ENCODE measurements around the genes YJEFN3, ZNF101, ZNF506, ZNF66, ZNF43 and ZNF729.

DNA sequence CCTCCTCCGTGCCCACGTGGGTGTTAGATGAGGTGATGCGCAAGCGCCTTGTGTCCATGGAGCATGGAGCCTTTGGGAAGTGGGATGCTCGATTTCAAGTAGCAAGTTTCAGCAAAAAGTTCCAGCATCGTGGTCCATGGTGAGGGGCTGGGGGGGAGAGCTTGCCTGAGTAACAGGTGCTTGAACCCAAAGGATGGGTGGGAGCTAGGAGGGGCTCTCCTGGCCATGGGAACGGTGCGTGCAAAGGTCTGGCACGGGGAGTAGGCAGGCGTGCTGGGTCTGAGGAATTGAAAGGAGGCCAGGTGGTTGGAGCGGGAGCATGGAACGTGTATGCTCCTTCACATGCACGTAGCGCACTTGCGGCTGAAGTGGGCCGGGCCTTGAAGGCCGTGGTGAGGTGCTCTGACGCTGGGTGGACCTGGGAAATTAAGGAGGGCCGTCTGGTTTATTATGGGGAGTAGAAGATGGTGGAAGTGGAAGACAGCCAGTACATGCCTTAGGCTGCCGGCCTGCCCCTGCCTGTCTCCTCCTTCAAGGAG lies 23.7 kb downstream of the GATAD2A start:
- PRO-cap: no peak

GRCh38 chr19:19447392-19448654 lies 42.3 kb downstream of the GATAD2A start:
- PRO-cap: no peak

DNA sequence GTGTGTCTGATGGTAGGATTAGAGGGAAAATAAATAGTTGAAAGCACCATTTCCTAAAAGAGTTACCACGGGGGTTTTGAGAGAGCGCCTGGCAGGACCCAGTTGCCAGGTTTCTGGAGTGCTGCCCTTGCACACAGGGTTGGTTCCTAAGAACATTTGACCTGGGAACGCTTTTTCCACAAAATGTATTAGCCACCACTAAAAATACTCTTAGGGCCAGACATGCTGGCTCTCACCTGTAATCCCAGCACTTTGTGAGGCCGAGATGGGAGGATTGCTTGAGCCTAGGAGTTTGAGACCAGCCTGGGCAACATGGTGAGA lies 11.7 kb downstream of the TSSK6 start:
- PRO-cap: no peak

GRCh38 chr19:19528466-19529248 lies at the start of gene YJEFN3:
Gene YJEFN3 (plus strand): TSS chr19:19528911.
- PRO-cap: no peak

DNA sequence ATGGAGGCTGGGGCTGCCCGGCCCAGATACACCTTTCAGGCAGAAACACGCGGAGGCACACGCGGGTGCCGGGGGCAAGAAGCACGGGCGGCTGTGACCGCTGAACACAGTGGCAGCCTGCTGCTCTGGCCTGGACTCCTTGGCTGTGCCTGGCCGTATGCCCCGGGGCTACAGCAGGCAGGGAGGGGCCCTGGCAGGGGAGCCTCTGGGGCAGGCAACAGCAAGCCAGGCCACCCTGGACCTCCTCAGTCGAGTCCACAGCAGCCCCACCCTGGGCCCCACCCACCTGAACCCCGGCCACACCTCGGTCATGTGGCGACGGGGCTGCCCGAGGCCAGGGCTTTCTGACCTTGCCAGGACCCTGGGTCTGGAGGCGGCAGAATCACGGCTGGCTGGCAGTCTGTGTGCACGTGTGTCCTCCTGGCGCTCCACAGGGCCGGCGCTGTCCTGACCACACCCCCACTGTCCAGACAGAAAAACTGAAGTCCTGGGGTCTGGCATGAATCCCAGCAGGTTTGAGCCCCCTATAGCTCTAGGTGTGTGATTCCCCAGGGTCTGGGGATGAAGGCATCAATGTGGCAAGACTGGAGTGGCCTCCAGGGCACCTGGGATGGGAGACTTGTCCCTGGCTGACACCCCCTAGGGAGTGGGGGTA lies 8.8 kb downstream of the CILP2 start:
- PRO-cap: no peak

GRCh38 chr19:19590959-19591692 lies 27.4 kb downstream of the PBX4 start:
- PRO-cap: no peak

GRCh38 chr19:19667915-19669127 lies at the start of gene ZNF101:
Gene ZNF101 (plus strand): TSS chr19:19668839.
- PRO-cap: unidirectional peak, plus-strand start at chr19:19668313; bidirectional peak, plus-strand start at chr19:19668999, minus-strand start at chr19:19668676

DNA sequence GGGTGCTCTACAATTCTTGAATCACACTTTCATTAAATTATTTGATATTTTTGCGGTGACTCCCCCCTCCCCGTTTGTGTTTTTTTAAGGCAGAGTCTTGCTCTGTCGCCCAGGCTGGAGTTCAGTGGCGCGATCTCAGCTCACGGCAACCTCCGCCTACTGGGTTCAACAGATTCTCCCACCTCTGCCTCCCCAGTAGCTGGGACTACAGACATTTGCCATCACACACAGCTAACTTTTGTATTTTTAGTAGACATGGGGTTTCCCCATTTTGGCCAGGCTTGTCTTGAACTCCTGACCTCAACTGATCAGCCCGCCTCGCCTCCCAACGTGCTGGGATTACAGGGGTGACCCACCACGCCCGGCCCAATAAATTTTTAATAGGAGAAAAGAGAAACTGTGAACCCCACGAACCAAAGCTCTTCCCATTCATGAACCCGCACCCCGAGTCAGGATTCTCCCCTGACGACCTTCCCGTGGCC lies 677 bp downstream of the ZNF506 start:
- PRO-cap: no peak

DNA sequence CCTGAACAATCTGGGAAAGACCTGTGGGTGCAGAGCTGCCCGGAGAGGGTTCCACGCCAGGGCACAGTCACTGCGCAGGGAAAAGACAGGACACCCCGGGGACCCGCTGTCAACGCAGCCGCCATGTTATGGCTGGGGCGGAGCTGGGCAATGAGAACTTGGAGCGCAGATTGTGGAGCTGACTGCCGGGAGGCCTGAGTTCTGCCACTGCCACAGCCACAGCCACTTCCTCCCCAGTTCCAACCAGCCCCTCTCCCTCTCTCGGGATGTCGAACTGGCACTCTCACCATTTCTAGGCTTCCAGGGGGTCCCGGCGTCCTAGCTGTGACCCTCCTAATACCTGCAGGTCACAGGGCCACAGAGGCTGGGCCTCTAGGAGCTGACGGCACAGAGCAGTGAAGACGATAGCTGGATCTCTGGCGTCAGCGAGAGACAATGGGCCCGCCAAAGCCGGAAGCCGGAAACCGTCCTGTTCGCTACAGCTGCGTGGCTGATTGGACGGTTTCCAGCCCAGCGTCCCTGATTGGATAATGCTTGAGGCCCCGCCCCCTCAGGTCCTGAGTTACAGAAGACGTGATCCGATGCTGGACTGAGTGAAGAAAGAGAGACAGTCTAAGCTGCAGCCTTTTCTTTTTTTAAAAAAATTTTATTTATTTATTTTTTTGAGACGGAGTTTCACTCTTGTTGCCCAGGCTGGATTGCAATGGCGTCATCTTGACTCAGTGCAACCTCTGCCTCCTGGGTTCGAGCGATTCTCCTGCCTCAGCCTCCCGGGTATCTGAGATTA lies at the start of gene ZNF506:
TSS of gene ZNF506 (minus strand) at position 437 of the 787 bp plus-strand sequence.
- PRO-cap: bidirectional peak, plus-strand start at position 197 of the sequence, minus-strand start at position 152 of the sequence; bidirectional peak, plus-strand start at position 592 of the sequence, minus-strand start at position 406 of the sequence

GRCh38 chr19:20082436-20083278 lies 4.9 kb downstream of the ZNF90 start:
- PRO-cap: no peak

DNA sequence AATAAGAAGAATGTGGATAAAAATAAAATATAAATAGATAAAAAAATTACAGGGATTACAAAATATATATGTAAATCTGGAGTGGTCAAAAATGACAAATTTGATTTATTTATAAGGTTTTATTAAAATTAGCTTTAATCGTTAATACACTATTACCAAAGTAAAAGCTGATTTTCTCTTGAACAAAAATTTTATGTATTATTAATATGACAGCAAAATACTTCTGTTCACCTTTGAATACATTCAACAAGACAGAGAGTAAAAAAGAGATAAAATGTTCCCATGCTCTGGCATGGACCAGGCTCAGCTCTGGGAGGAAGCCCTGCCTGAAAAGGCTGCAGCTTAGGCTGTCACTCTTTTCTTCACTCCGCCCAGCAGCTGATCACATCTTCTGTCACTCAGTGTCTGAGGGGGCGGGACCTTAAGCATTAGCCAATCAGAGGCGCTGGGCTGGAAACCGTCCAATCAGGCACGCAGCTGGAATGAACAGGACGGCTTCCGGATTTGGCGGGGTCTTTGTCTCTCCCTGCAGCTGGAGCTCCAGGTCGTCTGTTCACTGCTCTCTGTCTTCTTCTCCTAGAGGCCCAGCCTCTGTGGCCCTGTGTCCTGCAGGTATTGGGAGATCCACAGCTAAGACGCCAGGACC lies at the start of gene ZNF66:
TSS of gene ZNF66 (plus strand) at position 519 of the 646 bp plus-strand sequence.
- PRO-cap: unidirectional peak, plus-strand start at position 529 of the sequence

DNA sequence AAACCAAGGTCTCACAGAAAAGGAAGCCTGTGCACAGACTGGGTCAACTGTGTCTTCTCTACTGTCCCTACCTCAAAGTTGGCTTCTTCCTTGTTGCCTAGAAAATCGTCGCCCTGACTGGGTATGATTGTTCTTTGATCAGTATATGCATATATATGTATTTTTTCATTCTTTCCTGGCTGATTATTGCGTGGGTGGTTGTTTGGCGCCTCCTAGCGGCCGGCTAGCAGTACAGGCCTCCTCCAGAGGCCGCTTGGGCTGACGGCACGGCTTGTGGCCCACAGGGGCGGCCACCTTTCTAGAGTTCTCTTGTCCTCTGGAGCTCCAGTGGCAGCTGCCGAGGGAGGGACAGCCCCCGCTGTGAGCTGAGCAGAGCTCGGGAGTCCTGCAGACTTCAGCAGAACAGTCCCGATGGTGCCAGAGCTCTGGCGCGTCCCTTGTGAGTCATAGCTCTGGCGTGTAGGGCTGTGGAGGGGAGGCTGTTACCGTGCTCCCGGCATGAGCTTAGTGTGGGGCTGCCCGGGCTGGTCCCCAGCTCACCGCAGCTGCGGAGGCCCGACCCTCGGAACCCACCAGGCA lies 22.6 kb upstream of the ZNF429 start:
- PRO-cap: no peak

DNA sequence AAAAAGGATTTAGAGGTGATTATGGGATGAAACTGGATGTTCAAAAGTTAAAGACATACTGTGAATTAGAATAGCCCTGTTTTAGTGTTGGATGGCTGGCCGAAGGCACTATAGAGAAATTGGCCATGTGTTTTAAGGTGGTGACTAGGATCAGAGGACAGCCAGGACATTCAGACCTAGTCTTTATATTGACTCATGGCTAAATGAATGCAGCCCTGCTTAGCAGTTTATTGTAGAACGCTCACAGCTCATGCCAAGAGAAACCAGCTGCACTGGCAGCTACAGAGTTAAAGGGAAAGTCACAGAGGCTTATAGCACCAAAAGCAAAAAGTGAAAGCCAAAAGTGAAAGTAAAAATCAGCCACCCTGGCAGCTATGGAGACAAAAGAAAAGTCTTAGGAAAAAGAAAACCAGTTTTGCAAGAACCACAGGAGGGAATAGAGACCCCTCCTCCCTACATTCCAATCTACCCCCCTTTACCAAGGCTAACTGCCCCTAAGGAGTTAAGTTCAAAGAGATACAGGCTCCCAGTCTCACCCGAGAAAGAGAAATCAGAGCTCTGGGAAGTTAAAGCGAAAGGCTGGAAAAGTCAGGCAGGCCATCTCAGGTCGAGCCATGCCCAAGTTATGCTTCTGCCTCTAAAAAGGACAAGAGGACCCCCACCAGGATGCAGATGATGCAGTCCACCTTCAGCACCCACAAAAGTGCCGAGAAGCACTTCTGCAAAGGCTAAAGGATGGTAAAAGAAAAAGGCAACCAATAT lies 99.0 kb downstream of the ZNF429 start:
- PRO-cap: no peak

GRCh38 chr19:21677772-21678590 lies 89.4 kb downstream of the ZNF100 start:
- PRO-cap: no peak

- PRO-cap: bidirectional peak, plus-strand start at chr19:21836332, minus-strand start at chr19:21836145
Measured at GRCh38 chr19:21835729-21836457, at the start of gene ZNF43. Gene ZNF43 (minus strand): TSS chr19:21836182.

DNA sequence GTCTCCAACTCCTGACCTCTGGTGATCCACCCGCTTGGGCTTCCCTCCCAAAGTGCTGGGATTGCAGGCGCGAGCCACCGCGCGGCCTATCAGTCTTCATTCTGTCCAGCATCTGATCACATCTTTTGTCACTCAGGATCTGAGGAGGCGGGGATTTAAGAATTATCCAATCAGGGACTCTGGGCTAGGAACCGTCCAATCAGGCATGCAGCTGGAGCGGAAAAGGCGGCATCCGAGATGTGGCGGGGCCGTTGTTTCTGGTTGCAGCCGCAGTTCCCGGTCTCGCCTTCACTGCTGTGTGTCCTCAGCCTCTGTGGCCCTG lies at the start of gene ZNF729:
TSS of gene ZNF729 (plus strand) at position 270 of the 322 bp plus-strand sequence.
- PRO-cap: no peak

GRCh38 chr19:22529841-22530071 lies 104.4 kb upstream of the ZNF492 start:
- PRO-cap: no peak

DNA sequence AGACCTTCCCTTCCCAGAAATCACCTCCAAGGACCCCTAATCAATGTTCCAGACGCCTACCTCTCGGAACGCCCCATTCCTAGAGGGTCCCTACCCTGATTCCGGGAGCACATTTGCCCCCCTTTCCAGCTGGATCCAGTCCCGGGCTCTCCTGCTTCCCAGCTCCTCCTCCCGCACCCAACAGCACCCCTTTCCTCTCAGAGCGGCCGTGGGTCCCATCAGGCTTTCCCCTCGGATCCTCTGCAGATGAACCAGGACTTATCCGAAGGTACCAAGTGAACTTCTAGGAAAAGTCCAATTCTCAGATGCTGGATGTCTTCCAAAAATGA lies 101.2 kb upstream of the ZNF492 start:
- PRO-cap: no peak

DNA sequence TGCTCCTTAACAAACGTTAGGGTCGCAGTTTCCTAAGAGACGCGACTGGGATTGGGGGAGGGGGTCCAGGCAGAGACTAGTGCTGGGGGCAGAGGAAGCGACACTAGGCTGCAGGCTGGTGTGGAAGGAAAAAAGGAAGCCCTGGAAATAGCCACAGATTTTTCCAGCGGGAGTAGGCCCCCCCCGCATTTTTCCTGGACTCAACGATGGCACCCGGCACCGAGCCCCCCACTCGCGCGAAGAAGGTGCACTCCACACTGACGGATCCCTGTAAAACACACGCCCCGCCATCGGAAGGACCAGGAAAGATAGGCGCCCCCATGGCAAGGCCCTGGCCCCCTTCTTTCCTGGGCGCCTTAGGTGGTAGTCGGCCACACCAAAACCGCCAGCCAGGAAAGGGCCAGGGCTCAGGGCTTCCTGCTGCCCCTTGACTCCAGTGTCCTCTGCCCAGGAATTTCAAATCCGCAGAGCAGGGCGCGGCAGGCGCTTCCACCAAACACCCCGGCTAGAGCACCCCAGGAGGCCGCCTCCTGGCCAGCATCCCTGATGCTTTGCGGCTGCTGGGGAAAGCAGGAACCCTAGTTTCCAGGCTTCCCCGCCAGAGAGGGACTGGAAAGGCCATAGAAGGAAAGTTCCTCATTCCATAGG lies 57.4 kb downstream of the ZNF726 start:
- PRO-cap: no peak

- PRO-cap: no peak
Measured at GRCh38 chr19:24000560-24001089, 85.9 kb downstream of the ZNF726 start.